ENCODE measurements around the genes IFNL2, PLEKHG2, FBL and ZNF546.

- PRO-cap: no peak
Measured at GRCh38 chr19:39268229-39268451, at the start of gene IFNL2. Gene IFNL2 (plus strand): TSS chr19:39268396.

- PRO-cap: no peak
Measured at GRCh38 chr19:39343505-39344063, 1.4 kb downstream of the SAMD4B start.

- PRO-cap: no peak
Measured at GRCh38 chr19:39383085-39383838, 7.6 kb downstream of the PAF1 start.

GRCh38 chr19:39385124-39385683 lies 5.7 kb downstream of the PAF1 start:
- PRO-cap: no peak

GRCh38 chr19:39399473-39400803 lies 6.7 kb upstream of the ZFP36 start:
- PRO-cap: no peak

DNA sequence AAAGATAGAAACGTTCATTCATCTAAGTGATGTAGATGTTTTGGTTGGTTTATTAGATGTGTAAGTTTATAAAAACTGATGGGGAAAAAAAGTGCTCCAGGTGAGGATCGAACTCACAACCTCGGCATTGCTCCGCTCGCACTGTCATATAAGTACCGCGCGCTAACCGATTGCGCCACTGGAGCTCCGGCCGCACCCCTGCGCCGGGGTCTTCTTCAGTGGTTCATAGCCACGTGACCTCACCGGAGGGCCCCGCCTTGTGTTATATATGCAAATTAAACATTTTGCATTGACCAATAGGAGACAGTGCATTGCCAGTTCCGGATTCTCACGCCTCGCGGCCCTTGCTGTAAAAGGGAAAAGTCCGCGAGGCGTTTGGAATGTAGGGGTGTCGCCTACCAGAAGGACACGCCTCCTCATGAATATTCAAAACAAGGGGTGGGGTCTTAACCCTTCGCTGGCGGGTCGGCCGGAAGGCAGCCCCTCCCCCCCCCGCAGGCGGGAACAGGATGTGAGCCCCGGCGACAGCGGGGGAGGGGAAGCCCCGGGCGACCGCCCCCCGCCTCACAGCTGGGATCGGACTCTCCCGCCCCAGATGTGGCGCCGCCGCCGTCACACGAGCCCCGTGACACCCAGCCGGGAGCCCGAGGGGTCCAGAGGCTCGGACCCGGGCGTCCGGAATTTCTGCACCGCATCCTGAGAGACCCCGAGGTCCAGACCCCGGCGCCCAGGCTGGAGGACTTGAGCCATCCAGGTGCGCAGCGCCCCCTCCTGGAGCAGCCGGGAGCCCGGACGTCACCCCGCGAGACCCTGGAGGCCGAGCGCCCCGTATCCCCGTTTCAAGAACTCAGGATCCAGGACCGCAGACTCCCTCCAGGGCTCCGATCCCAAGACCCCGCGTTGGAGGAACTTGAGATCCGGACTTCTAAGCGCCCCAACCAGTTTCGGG lies at the start of gene PLEKHG2:
Gene PLEKHG2, plus strand, starts transcription at position 594 of the 949 bp plus-strand sequence.
- PRO-cap: bidirectional peak, plus-strand start at position 524 of the sequence, minus-strand start at position 188 of the sequence; bidirectional peak, plus-strand start at position 842 of the sequence, minus-strand start at position 727 of the sequence

- PRO-cap: no peak
Measured at GRCh38 chr19:39520105-39520630, 5.2 kb downstream of the SELENOV start.

- PRO-cap: no peak
Measured at GRCh38 chr19:39538990-39539778, 777 bp downstream of the EID2 start.

GRCh38 chr19:39796087-39796286 lies 17.3 kb downstream of the LEUTX start:
- PRO-cap: no peak

DNA sequence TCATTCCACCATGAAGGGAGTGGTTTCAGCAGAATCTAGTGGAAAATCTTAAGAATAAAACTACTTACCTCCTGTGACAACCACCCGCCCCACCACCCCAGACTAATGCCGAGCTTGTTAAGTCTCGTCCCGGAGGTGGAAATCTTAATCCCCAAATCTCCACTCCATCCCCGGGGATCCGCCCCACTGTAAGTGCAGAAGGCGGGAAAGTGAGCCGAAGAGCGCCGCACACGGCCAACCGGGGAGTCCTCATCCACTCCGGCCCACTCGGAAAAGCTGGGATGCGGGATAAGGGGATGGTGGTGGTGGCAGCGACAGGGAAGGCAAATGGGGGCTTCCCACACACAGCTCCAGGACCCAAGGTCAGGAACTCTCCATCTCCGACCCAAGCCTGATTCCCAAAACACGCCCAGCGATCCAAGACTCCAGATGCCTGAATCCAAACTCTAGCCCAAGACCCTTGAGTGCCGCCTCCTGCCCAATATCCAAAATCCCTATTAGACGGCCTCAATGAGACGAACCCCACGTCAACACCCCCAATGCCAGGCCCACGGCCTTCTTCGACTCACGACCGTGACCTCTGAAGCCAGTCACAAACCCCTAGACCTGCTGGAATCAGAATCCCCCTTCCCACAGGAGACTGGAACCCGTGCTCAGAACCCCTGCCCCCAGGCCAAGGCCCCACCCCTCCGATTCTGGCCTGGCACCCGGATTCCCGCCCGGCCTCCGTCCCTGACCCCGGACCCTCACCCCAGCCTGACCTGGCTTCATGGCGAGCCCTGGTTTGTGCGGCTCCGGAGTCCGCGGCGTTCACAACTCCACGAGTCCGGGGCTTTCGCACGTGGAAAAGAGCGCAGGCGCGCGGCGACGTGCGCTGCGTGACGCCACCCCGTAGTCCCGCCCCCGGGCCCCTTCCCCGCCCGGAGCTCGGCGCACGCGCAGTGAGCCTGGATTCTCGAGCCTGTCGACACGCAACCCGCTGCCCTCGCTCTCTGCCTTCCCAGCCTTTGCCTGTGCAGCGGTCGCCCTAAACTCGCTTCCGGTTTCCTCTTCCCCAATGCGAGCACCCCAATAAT lies at the start of gene FBL:
Gene FBL, minus strand, starts transcription at position 850 of the 1,076 bp plus-strand sequence.
- PRO-cap: bidirectional peak, plus-strand start at position 941 of the sequence, minus-strand start at position 837 of the sequence

- PRO-cap: no peak
Measured at GRCh38 chr19:39878977-39879249, 32.7 kb upstream of the FBL start.

- PRO-cap: no peak
Measured at GRCh38 chr19:39951631-39951961, 19.4 kb upstream of the PSMC4 start.

DNA sequence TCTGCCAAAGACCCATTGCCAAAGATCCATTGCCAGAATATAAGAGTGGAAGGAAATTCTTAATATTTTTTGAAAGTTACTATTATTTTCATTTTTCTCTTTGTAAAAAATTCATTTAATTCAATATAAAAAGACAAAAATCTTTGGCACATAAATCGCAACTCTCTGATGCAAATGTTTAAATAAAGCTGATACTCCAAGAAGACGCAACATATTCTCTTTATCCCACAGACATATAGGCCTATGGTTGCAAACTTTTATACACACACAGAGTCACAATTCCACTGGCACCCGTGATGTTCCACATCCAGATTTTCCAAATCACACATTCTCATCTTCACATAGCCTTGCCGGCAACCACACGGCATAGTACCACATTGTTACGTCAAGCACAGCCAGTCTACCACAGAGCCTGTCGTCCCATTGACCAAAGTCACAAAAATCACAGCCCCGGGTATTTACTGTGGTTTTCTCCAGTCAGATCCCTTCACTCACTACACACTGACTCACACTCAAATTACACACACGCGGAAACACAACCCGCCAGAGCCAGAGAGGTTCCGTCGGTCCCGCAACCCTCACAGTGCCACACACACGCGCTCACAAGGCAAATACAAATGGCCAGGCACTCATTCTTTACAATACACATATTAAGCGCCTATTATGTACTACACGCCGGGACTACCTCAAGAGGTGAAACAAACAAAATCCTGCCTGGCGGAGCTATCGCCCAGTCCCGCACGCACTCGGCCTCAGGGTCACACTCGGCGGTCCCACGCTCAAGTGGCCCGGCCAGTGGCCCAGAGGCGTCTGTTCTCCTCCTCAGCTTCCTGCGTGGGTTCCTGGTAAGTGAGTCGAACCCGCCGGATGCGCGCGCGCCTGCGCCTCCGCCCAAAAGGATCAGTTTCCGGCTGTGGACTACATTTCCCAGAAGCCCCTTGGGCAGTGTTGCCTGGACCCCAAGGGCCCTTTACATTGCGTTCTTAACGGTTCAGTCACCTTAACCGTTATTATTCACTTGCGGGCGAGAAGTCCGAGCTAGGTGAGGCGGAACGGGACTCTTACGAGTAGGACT lies at the start of gene ZNF546:
Gene ZNF546, plus strand, starts transcription at position 945 of the 1,075 bp plus-strand sequence.
- PRO-cap: bidirectional peak, plus-strand start at position 945 of the sequence, minus-strand start at position 841 of the sequence

DNA sequence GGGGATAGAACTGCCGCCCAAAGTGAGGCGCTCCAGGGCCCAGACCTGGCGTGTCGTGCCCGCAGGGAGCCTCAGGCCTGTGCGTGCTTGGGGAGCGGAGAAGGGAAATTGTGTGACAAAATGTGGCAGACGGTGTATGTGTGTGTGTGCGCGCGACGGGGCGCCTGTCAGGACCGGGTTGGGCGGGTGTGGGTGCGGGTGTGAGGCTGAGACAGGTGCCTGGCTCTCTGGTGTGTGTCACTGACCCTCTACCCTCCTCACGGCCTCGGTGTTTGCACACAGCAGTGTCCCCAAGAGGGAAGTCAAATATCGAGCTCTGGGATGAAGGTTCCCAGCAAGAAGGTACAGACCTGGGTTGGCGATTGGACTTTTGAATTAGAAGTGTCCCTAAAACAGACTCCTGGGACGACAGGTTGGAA lies 340 bp downstream of the ZNF546 start:
- PRO-cap: no peak

GRCh38 chr19:40227888-40228401 lies 1.5 kb upstream of the CCNP start:
- PRO-cap: no peak

DNA sequence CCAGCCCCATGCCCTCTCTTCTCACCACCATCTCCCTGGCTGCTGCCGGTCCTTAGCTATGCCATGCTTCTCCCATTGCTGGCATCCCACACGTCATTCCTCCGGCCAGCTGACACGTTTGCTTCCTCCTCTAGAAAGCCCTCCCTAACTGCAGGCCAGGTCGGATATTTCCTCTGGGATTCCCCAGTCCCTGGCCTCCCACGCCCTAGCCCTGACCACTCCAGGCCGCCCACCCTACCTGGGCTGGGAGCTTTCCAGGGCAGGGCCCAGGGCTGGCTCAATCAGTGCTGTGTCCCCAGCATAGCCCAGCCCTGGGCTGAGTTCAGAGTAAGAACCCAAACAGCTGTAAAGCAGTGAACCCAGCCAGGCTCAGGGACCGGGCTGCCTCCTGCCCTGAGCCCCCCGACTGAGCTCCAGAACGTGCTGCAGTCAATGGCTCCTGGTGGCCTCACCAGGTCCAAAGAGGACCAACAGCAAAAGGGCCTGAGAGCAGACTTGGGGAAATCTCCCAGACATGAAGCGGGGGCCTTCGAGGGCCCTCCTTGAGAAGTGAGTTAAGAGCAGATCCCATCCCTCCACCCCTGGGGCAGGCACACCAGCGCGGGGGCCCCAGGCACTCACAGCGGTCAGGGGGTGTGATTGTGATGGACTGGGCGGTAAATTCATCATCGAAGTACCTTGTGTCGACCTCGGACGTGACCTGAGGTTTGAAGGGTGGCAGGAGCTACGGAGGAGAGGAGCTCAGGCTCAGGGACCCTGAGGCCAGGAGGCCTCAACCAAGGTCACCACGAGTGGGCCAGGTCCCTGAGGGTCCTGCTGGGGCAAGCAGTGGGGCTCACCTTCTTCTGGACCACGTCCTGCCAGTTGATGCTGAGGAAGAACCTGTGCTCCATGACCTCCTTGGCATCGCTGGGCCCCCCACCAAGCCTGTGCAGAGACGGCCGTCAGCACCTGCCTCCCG lies 8.2 kb upstream of the CCNP start:
- PRO-cap: no peak

GRCh38 chr19:40242321-40242723 lies 15.8 kb upstream of the CCNP start:
- PRO-cap: no peak

GRCh38 chr19:40263526-40263863 lies 21.6 kb downstream of the AKT2 start:
- PRO-cap: no peak

DNA sequence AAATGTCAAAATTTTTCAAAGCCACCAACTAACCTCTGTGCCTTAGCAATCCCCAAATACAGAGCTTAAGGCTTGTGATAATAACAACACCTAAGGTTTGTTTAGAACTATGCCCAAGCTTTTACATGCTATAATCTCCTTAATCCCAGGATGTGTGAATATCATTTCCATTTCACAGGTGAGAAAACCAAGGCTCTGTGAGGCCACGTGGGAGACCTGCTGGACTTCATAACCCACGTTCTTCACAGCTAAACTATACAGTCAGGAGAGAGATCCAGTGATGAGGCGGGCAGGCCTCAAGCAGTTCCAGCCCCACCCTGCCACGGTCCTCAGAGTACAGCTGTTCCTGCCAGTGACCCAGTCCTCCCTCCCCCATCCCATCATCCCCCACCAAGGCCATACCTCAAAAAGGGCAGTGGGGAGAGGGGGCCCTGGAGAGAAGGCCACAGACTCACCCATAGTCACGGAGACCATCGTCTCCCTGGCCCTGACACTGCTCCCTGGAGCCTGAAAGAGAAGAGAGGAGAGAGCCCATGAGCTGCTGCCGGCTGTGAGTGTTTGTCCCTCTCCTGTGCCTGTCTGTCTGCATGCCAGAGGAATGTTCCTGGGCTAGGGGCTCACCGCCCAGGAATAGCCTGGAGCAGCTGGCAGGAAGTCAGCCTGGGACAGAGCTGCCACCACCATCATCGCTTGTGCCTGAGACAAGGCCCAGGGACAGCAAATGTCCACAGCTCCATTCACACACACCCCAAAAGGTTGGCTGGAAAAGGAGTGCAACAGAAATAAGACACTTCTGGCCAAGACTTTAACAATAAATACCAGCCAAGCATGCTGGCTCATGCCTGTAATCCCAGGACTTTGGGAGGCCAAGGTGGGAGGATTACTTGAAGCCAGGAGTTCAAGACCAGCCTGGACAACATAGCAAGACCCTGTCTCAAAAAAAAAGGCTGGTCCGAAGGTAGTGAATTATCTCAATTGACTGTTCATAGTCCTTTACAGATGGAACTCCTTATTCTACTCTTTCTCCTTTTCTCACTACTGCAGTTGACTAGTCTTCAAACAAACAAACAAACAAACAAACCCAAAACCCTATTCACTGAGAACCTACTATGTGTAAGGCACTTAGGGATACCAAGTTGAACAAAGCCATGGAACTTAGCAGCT lies 6.4 kb downstream of the C19orf47 start:
- PRO-cap: no peak

DNA sequence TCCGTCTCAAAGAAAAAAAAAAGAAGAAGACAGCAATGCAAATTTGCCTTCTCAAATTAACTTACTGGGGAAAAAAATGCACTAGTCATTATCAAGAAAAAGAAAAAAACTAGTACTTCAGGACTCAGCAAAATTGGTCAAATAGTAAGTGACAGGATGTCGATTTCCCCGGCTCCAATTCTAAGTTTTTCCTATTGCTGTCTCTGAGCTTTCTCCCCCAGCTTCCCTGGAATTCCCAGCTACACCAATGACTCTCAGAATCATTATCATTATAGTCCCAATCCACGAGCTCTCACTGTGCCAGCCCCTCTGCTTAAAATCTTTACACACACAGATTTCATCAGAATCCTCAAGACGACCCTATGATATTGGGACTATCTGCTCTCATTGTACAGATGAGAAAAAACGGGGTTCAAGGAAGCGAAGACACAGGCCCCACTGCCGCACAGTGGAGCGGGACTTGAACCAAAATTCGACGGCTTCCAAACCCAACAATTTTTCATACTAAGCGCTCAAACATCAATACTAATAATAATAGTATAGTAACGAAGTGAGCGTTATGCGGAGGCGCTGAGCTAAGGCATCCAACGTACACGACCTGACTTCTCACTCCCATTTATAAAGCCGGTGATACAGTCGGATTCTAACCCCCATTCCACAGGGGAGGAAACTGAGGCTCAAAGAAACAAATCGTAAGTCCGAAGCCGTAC lies 517 bp downstream of the C19orf47 start:
- PRO-cap: no peak

All from Metastatic Lung Carcinoma in the Adrenal Gland (tissue), 1 donor.